Measurements from ENCODE around the genes BLACAT1, CDK18, RHEX, FAM72A, EIF2D and MAPKAPK2.

DNA sequence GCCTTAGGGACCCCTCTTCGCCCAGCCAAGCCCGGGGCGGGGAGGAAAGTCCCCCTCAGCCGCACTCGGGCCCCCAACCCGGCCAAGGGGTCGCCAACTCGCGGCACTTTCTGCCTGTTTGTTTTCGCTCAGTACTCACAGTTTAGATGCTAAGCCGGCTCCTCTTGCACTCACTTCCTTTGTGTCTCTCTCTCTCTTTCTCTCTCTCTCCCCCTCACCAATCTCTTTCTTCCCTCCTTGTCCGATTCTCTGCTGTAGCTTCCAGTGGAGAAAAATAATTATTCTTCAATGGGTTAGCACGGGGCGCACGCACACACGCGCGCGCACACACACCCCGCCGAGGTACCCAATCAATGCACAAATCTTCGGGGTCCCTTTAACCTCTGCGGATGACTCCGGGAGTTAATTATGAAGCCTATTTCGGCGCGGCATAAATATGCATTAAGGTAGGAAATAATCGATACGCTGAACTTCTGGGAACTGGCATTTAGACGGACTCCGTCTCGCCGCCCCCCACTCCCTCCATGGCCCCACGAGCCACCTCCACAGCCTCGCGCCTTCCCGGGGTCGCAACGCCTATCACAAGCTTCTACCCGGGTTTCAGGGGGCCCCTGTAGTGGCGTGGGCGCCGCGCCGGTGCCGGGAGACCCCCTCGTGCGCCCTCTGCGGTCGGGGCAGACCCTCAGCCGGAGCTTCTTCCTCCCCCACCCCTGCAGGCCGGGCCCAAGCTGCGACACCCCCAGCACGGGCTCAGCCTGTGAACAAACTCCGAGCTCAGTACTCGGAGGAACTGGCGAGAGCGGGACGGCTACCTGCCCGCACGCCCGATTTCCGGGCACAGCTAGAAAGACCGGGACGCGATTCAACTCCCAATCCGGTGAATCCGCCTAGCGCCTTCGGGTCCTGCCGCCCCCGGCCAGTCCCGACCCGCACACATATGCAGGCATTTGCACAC, at the start of gene BLACAT1:
TSS of gene BLACAT1 (minus strand) at position 268 of the 955 bp plus-strand sequence.
- PRO-cap, result bidirectional peak, plus-strand start at position 780 of the sequence, minus-strand start at position 792 of the sequence

GRCh38 chr1:205504199-205505029, at the start of gene CDK18:
TSS of gene CDK18 (plus strand) at chr1:205504669.
- PRO-cap, result no peak

GRCh38 chr1:205528812-205529745, 24.6 kb downstream of the CDK18 start:
- PRO-cap, result no peak

DNA sequence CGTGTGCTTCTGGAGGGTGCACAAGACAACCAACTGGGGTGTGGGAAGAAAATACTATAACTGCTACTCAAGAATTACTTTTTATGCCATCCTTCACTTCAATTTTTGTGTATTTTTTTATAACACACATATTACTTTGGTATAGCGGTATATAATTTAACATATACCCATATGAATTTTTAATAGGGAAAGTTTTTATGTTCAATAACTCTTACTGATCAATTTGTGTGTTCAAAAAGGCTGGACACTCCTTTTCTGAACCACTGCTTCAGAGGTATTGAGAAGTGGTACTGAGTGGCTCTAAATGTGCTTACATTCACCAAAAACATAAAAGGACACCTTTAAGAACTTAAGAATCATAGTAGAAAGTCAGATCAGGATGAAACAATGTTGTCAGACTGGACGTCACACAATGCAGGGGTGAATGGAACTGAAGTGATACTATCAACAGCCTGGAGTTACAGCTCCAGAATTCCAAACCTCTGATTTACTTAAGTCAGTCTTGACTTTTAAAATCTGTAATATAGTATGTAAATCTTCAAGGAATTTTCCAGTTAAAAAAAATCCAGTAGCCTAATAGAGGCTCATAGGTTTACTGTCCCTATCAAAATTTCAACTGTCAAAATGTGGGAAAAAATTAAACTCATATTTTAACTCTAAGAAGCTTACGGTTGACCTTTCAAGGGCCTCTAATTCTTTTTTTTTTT, 19.3 kb downstream of the ELK4 start:
- PRO-cap, result no peak

- PRO-cap, result no peak
These were observed 3.8 kb downstream of the SLC45A3 start for GRCh38 chr1:205676418-205676961.

GRCh38 chr1:205717967-205718530, 31.9 kb downstream of the NUCKS1 start:
- PRO-cap, result no peak

DNA sequence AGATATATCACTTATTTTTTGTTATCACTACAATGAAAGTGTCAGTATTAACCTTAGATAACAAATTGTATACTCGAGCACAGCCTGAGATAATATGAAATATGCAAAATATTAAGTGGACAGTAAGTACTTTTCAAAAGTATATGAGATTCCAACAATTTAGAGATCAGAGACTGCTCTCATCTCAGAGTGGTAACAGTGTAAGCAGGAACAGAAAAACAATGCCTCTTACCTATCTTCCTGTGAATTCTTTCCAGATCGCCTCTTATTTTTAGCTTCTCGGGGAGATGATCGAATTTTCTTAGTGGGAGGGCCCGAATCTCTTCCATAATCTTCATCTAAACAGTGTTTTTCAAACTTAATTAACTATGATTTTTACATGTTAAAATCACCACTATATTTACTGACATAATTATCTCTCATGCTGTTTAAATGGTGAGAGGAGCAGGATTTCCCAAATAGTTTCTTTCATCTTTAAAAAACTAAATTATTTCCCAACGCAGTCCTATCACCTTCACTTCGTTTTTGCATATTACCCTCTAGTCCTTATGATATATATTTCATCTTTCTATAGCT, 22.4 kb downstream of the NUCKS1 start:
- PRO-cap, result no peak

- PRO-cap, result no peak
These were observed 24.4 kb downstream of the SLC26A9 start for GRCh38 chr1:205918723-205919414.

- PRO-cap, result no peak
These were observed 23.2 kb downstream of the SLC26A9 start for GRCh38 chr1:205919809-205920665.

- PRO-cap, result no peak
These were observed 11.3 kb upstream of the RHEX start for GRCh38 chr1:206041518-206042142.

DNA sequence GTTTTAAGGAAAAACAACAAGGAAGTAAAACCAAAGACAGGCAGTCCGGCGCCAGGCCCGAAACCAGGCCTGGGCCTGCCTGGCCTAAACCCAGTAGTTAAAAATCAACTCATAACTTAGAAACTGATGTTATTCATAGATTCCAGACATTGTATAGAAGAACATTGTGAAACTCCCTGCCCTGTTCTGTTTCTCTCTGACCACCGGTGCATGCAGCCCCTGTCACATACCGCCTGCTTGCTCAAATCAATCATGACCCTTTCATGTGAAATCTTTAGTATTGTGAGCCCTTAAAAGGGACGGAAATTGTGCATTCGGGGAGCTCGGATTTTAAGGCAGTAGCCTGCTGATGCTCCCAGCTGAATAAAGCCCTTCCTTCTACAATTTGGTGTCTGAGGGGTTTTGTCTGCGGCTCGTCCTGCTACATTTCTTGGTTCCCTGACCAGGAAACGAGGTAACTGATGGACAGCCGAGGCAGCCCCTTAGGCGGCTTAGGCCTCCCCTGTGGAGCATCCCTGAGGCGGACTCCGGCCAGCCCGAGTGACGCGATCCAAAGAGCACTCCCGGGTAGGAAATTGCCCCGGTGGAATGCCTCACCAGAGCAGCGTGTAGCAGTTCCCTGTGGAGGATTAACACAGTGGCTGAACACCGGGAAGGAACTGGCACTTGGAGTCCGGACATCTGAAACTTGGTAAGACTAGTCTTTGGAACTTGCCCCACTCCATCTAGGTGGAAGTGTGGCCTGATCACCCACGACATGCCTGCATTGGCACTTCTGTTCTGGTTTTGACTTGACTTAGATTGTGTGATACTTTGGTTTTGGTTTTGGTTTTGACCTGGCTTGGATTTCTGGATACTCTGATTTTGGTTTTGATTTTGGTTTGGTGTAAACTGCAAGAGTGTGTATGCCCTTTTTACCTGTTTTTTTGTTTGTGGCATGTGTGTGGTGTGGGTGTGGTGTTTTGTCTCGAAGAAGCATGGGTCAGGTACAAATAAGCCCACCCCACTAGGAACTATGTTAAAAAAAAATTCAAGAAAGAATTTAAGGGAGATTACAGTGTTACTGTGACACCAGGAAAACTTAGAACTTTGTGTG, at the start of gene RHEX:
TSS of gene RHEX (plus strand) at position 599 of the 1,096 bp plus-strand sequence.
- PRO-cap, result no peak

- PRO-cap, result no peak
These were observed at the start of gene FAM72A for GRCh38 chr1:206202635-206203032. TSS of gene FAM72A (minus strand) at chr1:206202839.

DNA sequence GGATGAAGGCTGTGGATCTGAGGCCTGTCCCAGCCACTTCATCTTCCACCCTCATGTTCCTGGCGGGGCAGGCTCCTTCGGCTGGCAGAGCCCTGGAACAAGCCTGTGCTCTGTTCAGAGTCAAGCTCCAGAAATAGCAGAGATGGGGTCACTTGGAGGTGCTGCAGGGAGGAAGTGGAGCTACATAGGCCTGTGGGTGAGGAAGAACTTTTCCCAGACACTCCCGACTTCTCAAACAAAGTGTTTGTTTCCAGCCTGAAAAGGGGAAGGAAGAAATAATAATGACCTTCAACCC, 16.7 kb downstream of the IKBKE start:
- PRO-cap, result no peak

DNA sequence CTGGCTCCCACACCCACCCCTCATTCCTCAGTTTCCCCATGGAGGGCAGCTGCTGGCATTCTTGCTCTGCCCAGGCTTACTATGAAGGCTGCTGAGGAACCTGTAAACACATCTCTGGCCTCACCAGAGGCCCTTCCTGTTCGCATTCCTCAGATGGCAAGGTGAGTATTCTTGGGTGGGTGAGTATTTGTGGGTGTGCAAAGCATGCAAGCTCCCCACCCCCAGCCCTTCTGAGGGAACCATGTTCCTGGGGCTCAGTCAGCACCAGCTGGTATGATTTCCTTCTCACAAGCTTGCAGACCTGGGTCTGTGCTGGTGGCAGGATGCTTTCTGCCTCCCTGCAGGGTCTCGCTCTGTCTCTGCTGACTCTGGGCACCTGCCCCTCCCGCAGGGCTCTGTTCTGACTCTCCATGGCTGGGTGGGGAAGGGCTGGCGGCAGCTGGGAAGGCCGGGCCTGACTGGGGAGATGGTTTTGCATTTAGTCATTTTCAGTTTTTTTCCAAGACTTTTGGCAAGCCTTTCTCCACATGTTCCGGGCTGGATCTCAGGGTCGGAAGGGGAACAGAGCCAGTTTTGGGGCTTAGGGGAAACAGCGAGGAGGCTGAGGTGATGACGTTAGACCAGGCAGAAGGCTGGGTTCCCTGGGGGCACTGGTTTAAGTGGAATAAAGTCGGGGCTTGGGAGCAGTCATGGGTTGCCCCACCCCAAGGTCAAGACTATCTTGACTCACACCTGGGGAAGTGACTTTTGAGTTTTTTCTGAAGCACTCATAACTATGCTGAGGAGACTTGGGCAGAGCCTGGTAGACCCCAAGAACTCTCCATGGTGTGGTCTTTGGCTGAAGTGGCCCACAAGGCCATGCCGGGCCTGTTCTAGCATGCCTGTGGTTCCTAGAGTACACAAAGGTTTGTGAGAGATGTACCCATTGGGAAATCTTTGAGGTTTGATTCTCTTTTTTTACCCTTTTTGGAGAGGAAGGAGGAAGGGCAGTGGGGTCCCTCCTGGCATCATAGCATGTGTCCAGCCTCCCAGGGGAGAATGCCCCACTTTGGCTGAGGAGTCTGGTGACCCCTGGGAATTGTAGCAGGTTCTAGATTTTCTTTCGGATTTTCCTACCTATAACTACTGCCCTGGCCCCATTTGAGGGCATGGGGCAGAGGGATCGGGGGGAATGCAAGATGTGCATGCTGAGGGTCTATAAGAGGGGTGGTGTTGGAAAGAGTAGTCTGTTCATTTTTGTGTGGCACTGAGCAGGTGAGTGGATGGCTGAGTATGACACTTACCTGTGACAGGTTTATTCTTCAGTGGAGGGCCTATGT, 6.3 kb downstream of the RASSF5 start:
- PRO-cap, result no peak

- PRO-cap, result no peak
These were observed 52.1 kb downstream of the RASSF5 start for GRCh38 chr1:206559138-206560074.

GRCh38 chr1:206609184-206609990, 2.9 kb downstream of the EIF2D start:
- PRO-cap, result no peak

GRCh38 chr1:206611741-206612879, at the start of gene EIF2D:
TSS of gene EIF2D (minus strand) at chr1:206612465.
- PRO-cap, result bidirectional peak, plus-strand start at chr1:206612220, minus-strand start at chr1:206612209; bidirectional peak, plus-strand start at chr1:206612697, minus-strand start at chr1:206612463

DNA sequence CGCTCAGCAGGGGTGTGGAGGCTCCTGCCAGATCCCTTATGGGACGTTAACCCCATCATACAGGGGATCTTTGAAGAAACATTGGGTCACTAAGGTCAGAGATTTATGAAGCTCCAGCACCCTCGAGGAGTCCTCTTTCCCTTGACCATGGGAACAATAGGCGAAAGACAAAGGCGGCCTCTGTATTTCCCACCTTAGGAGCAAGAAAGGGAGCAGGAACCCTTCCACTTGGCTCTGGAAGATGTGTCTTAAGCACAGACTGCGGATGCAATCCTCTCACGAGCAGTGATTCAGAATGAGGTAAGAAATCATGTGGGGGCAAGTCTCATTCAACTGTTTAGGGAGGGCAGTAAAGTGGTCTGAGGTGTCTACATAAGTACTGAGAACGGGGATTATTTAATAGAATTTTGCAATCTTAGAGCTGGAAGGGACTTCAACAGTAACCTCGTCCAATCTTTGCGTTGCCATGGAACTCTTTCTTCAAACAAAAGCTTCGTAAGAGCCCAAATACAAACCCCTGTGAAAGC, 1.7 kb upstream of the DYRK3 start:
- PRO-cap, result no peak

- PRO-cap, result no peak
These were observed 23.0 kb downstream of the DYRK3 start for GRCh38 chr1:206658210-206658874.

GRCh38 chr1:206684471-206685009, at the start of gene MAPKAPK2:
TSS of gene MAPKAPK2 (plus strand) at chr1:206684905.
- PRO-cap, result bidirectional peak, plus-strand start at chr1:206684905, minus-strand start at chr1:206684785